ENCODE measurements around a stretch of chr6.

DNA sequence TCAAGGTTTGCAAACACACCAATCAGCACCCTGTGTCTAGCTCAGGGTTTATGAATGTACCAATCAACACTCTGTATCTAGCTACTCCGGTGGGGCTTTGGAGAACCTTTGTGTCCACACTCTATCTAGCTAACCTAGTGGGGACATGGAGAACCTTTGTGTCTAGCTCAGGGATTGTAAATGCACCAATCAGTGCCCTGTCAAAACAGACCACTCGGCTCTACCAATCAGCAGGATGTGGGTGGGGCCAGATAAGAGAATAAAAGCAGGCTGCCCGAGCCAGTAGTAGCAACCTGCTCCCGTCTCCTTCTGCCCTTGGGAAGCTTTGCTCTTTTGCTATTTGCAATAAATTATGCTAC, 5.8 kb upstream of the SMIM13 start:
- RAMPAGE, long total RNA, result no peak
- RRBS, 2 experiments, result no CpG with 5 or more reads among the region's 4 CpGs
CAGE:
- cytosol, long polyA minus RNA, result no peak
- cytosol, long polyA plus RNA, result no peak
- long polyA plus RNA, result no peak
- nucleolus, long total RNA, result no peak
- nucleus, long polyA plus RNA, result no peak
- nucleus, long total RNA, result no peak

- RAMPAGE, long total RNA, result no peak
- RRBS, 2 experiments, result no CpG with 5 or more reads among the region's 7 CpGs
CAGE:
- cytosol, long polyA minus RNA, result no peak
- cytosol, long polyA plus RNA, result no peak
- long polyA plus RNA, result no peak
- nucleolus, long total RNA, result no peak
- nucleus, long polyA plus RNA, result no peak
- nucleus, long total RNA, result no peak
Observed at GRCh38 chr6:11143808-11144199, 32.3 kb upstream of the ERVFRD-1 start.

DNA sequence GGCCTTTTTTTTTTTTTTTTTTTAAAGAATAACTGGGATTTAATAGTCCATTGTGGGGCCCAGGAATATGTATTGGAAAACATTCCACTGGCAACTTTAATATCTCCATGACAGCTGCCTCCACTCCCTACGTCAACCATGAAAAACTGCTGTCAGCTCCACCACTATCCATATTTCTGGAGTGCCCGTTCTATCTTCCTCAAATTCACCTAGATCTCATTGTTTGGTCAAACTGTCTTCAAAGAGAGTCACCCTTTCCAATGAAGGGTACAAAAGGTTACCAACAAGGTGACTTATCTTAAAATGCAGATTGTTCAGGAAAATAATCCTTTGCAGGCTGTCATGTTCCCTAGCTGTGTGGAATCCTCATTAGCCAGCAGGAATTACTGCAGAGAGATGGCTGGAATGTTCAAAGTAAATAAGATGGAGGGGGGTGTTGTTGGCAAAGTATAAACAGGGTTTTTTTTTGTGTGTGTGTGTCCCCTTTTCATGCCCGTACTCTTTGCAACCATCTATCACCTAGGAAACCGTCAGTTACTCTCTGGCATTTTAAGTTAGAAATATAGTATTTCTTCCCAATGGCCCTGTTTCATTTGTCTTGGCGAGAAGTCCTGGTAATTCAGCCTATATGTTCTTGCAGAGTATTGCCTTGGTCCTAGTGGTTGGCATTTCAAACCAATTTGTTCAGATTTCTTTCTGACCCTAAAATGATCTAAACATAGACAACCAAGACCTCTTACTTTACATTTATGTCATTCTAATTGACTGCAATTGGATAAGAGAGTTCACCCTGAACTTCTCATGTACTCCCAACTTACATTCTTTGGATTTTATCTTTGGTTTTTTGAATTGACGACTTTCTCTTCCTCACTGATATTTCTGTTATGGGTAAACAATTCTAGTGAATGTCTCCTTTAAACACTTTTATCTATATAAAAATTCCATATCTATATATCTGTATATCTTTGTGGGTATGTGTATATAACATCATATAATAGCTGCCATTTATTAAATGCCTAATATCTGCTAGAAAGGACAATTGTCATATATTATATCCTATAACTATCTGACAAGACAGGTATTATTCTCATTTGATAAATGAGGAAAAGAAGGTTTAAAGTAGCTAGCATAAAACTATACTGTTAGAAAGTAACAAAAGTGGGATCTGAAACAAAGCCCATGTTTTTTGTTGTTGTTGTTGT, 6.3 kb downstream of the NEDD9 start:
- RAMPAGE, long total RNA, result no peak
- RRBS, 2 experiments, result no CpG with 5 or more reads among the region's 6 CpGs
CAGE:
- cytosol, long polyA minus RNA, result no peak
- cytosol, long polyA plus RNA, result no peak
- long polyA plus RNA, result no peak
- nucleolus, long total RNA, result no peak
- nucleus, long polyA plus RNA, result no peak
- nucleus, long total RNA, result no peak

DNA sequence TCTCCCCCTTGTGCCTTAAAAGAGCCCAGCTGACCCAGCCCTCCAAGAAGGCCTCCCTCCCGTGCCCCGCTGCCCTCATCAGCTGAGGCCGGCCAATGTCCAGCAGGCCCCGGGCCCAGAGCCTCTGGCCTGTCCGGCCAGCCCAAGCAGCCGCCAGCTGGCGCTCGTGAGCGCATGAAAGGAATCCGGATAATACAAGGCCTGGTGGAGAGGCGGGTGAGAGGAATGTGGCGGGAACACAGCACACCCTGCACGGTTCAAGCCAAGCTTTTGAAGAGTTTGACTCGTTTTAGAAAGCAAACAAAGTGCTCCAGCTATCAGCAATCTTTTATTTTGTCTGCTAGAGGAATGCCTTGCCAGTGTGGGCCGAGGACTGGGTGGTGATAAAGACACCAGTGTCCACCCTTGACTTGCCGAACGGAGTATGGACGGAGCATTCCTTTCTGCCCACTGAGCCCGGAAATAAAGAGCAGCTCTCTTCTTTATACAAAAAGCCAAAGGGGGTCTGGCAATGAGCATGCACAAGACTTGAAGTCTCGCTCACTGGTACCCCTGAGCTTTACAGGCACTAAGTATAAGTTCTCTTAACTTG, 9.3 kb upstream of the NEDD9 start:
- RAMPAGE, long total RNA, result no peak
- RRBS, 2 experiments, result 95 to 96% methylated on average over 6 of the region's 20 CpGs
CAGE:
- cytosol, long polyA minus RNA, result no peak
- cytosol, long polyA plus RNA, result no peak
- long polyA plus RNA, result no peak
- nucleolus, long total RNA, result no peak
- nucleus, long polyA plus RNA, result no peak
- nucleus, long total RNA, result no peak

GRCh38 chr6:11263118-11263843, 30.8 kb upstream of the NEDD9 start:
- RAMPAGE, long total RNA, result no peak
- RRBS, 2 experiments, result no CpG with 5 or more reads among the region's 7 CpGs
CAGE:
- cytosol, long polyA minus RNA, result no peak
- cytosol, long polyA plus RNA, result no peak
- long polyA plus RNA, result no peak
- nucleolus, long total RNA, result no peak
- nucleus, long polyA plus RNA, result no peak
- nucleus, long total RNA, result no peak

DNA sequence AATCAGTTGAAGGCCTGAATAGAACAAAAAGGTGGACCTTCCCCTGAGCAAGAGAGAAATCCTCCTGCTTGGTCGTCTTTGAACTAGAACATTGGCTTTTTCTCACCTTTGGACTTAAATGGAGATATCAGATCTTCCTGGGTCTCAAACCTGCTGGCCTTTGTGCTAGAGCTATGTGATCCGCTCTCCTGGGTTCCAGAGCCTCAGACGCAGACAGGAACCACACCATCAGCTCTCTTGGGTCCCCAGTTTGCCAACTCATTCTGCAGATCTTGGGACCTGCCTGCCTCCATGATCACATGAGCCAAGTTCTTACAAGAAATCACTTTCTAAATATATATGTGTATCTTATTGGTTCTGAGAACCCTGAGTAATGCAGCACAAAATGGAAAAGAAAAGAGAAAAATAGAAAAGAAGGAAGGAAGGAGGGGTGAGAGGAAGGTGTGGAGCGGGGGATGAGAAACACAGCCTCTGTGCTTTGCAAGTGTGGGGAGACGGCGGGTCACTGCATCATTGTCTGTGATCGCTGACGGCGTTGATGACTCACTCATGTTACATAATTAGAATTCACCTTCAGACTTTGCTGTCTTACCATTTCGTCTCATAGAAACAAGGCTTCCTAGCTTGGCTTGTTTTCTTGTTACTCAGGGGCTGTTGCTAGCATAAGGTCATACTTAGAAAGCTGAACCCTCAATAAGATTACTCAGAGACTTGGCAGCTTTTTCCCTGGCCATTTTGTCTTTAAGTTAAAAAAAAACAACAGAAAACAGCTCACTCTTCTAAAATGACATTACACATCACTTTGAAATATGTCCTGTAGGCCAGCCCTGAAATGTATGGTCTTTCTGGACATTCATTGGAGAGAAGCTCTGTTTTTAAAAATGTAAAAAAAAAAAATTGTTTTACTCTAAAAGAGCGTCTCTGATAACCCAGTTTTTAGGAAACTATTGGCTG, 85.7 kb upstream of the NEDD9 start:
- RAMPAGE, long total RNA, result no peak
- RRBS, 2 experiments, result no CpG with 5 or more reads among the region's 11 CpGs
CAGE:
- cytosol, long polyA minus RNA, result no peak
- cytosol, long polyA plus RNA, result no peak
- long polyA plus RNA, result no peak
- nucleolus, long total RNA, result no peak
- nucleus, long polyA plus RNA, result no peak
- nucleus, long total RNA, result no peak

- RAMPAGE, long total RNA, result no peak
- RRBS, 2 experiments, result no CpG with 5 or more reads among the region's 11 CpGs
CAGE:
- cytosol, long polyA minus RNA, result no peak
- cytosol, long polyA plus RNA, result no peak
- long polyA plus RNA, result no peak
- nucleolus, long total RNA, result no peak
- nucleus, long polyA plus RNA, result no peak
- nucleus, long total RNA, result no peak
Observed at GRCh38 chr6:11324130-11324797, 91.8 kb upstream of the NEDD9 start.

DNA sequence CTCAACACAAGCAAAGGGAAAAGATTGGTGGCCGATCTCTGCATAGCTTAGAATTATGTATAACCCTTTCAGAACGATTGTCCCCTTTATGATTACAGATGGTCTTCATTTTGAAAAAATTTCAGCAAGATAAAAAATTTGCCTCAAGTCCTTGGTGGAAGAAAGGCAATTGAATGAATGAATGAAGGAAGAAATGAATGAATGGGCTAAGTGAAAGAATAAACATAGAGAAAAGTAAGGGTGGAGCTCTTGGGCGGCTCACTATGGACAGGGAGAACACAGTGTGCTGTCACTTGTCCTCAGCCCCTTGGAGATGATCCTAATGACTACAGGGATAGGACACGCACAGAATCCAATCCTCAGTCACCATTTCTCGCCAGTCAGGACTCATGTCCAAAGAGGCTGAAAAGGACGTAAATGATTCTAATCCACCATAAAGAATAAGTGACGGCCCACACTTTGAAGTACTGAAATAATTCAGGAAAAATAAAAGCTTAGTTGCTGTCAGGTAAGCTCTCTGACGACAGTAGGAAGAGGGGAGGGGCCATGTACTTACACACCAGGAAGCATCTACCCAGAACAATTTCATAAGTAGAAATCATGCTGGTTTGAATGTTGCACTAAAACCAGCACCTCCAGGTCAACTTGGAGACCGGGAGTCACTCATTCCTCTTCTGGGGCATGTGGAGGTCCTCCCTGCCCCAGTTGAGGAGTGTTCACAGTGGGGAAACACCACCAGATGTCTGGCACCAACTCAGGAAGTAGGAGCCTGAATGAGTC, 149.0 kb upstream of the NEDD9 start:
- RAMPAGE, long total RNA, result no peak
- RRBS, 2 experiments, result no CpG with 5 or more reads among the region's 9 CpGs
CAGE:
- cytosol, long polyA minus RNA, result no peak
- cytosol, long polyA plus RNA, result no peak
- long polyA plus RNA, result no peak
- nucleolus, long total RNA, result no peak
- nucleus, long polyA plus RNA, result no peak
- nucleus, long total RNA, result no peak

DNA sequence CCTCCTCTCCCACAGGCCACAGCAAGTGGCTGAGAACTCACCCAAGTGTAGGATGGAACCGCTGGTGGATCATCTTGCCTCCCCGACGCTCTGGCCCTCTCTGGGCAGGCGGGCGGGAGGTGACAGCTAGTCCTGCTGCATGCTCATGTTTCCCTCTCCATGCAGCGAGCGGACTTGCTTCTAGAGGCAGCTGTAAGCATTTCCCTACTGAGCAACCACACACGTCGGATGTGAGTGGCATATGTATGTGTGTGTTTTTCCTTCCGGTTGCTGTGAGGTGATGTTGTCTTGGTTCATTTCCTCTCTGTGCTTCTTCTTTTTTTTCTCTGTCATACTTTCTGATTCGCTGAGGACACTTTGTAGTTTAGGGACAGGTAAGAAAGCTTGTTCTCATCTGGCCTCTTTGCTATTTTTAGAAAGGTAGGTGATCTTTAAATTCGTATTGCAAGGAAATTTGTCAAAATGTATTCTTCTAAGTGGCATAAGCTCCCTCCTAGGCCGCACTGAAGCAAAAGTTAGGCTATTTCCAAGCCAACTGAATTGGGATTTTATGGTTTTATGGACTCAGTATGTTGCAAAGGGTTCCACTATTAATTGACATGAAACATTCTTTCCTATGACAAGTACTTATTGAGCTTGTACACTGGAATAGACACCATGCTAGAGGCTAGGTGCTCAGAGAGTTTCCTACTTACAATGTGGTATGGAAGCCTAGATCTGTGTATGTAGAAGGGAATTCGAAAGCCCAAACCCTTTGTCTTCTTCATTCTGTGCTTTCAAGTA, 149.8 kb upstream of the NEDD9 start:
- RAMPAGE, long total RNA, result start-site peak on the minus strand centred at position 212 of the sequence, 15 bp wide, 130 and 108 reads in 2 replicates
- RRBS, 2 experiments, result no CpG with 5 or more reads among the region's 14 CpGs
CAGE:
- cytosol, long polyA minus RNA, result start-site peak on the minus strand centred at position 74 of the sequence, 50 bp wide, 44 reads
- cytosol, long polyA plus RNA, result start-site peak on the minus strand centred at position 191 of the sequence, 65 bp wide, 352 and 782 reads in 2 replicates
- long polyA plus RNA, result start-site peak on the plus strand centred at position 35 of the sequence, 31 bp wide, 5 and 6 reads in 2 replicates; start-site peak on the minus strand centred at position 221 of the sequence, 78 bp wide, 666 and 1,223 reads in 2 replicates
- nucleolus, long total RNA, result start-site peak on the plus strand centred at position 48 of the sequence, 33 bp wide, 13 reads; start-site peak on the minus strand centred at position 214 of the sequence, 20 bp wide, 642 reads
- nucleus, long polyA plus RNA, result start-site peak on the minus strand centred at position 212 of the sequence, 84 bp wide, 903 and 1,119 reads in 2 replicates
- nucleus, long total RNA, result no peak

DNA sequence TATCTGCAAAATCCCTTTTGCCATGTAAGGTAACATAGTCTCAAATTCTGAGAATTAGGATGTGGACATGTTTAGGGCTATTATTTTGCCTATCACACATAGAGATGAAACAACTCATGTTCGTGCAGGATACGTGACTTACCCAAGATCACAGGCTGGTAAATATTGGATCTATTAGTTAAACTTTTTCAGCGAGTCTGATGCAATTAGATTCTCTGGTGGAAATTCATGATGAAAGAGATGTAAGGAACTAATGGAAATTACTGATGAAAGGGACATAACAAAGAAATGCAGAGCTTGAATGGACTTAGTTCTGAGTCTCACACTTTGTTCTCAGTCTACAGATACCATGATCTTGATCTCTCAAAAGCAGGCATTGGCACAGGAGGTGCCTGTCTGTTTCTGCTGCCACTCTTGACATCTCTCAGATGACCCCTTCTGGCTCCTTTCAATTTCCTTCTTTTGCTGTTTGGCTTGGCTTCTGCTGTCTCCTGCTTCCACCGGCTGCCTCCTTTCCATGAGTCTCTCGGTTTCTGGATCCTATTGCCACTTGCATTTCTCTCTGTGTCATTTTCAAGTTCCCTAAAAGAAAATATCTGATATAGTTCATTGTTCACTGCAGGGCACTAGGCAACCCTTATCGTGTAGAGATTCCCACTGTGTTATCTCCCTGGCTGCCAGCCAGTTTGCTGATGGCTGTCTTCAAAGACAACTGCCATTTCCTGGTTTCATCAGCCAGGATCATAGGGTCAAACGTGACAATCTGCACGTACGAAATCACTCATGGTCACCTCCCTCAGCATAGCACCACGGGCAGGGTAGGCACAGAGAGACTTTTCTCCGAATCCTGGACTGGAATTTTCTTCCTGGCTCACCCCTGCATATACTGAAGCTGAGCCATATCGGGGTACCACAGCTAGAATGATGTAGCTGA, 144.8 kb upstream of the TMEM170B start:
- RAMPAGE, long total RNA, result no peak
- RRBS, 2 experiments, result no CpG with 5 or more reads among the region's 12 CpGs
CAGE:
- cytosol, long polyA minus RNA, result no peak
- cytosol, long polyA plus RNA, result no peak
- long polyA plus RNA, result no peak
- nucleolus, long total RNA, result no peak
- nucleus, long polyA plus RNA, result no peak
- nucleus, long total RNA, result no peak

- RAMPAGE, long total RNA, result no peak
- RRBS, 2 experiments, result no CpG with 5 or more reads among the region's 1 CpG
CAGE:
- cytosol, long polyA minus RNA, result no peak
- cytosol, long polyA plus RNA, result no peak
- long polyA plus RNA, result no peak
- nucleolus, long total RNA, result no peak
- nucleus, long polyA plus RNA, result no peak
- nucleus, long total RNA, result no peak
Observed at GRCh38 chr6:11414572-11415094, 122.9 kb upstream of the TMEM170B start.

GRCh38 chr6:11428629-11429577, 108.6 kb upstream of the TMEM170B start:
- RAMPAGE, long total RNA, result no peak
- RRBS, 2 experiments, result no CpG with 5 or more reads among the region's 6 CpGs
CAGE:
- cytosol, long polyA minus RNA, result no peak
- cytosol, long polyA plus RNA, result no peak
- long polyA plus RNA, result no peak
- nucleolus, long total RNA, result no peak
- nucleus, long polyA plus RNA, result no peak
- nucleus, long total RNA, result no peak

DNA sequence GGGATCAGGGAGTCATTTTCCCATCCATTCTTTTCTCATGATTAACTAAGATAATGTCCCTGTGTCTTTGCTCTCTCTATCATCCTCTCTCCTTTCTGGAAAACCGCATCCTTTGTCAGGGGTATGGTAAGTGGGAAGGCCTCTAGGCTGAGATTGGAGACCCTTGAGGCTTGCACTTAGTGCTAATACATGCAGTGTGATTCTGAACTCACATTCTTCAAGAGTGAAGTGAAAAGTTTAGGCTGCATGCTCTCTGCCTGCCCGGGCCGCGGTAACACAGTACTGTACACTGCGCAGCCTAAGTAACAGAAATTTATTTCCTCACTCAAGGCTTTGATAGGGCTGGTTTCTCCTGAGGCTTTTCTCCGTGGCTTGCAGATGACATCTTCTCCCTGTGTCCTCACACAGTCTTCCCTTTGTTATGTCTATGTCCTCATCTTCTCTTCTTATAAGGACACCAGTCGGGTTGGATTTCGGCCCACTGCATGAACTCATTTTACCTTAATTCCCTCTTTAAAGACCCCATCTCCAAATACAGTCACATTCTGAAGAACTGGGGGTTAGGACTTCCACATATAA, 51.1 kb upstream of the TMEM170B start:
- RAMPAGE, long total RNA, result no peak
- RRBS, 2 experiments, result no CpG with 5 or more reads among the region's 8 CpGs
CAGE:
- cytosol, long polyA minus RNA, result no peak
- cytosol, long polyA plus RNA, result no peak
- long polyA plus RNA, result no peak
- nucleolus, long total RNA, result no peak
- nucleus, long polyA plus RNA, result no peak
- nucleus, long total RNA, result no peak

- RAMPAGE, long total RNA, result start-site peak on the plus strand at chr6:11723285-11723365, 11 and 15 reads in 2 replicates
- RRBS, 2 experiments, result no CpG with 5 or more reads among the region's 9 CpGs
CAGE:
- cytosol, long polyA minus RNA, result no peak
- cytosol, long polyA plus RNA, result no peak
- long polyA plus RNA, result no peak
- nucleolus, long total RNA, result no peak
- nucleus, long polyA plus RNA, result no peak
- nucleus, long total RNA, result no peak
Observed at GRCh38 chr6:11723122-11723716, 55.4 kb downstream of the ADTRP start.

GRCh38 chr6:11770048-11771440, 8.1 kb downstream of the ADTRP start:
- RAMPAGE, long total RNA, result no peak
- RRBS, 2 experiments, result 96% methylated on average over 2 of the region's 33 CpGs; no CpG with 5 or more reads in 1 of the 2 experiments
CAGE:
- cytosol, long polyA minus RNA, result no peak
- cytosol, long polyA plus RNA, result no peak
- long polyA plus RNA, result no peak
- nucleolus, long total RNA, result no peak
- nucleus, long polyA plus RNA, result no peak
- nucleus, long total RNA, result no peak

- RAMPAGE, long total RNA, result no peak
- RRBS, 2 experiments, result no CpG with 5 or more reads among the region's 2 CpGs
CAGE:
- cytosol, long polyA minus RNA, result no peak
- cytosol, long polyA plus RNA, result no peak
- long polyA plus RNA, result no peak
- nucleolus, long total RNA, result no peak
- nucleus, long polyA plus RNA, result no peak
- nucleus, long total RNA, result no peak
Observed at GRCh38 chr6:11774243-11774599, 4.4 kb downstream of the ADTRP start.

GRCh38 chr6:11851535-11851807, 72.9 kb upstream of the ADTRP start:
- RAMPAGE, long total RNA, result no peak
- RRBS, 2 experiments, result no CpG with 5 or more reads among the region's 5 CpGs
CAGE:
- cytosol, long polyA minus RNA, result no peak
- cytosol, long polyA plus RNA, result no peak
- long polyA plus RNA, result no peak
- nucleolus, long total RNA, result no peak
- nucleus, long polyA plus RNA, result no peak
- nucleus, long total RNA, result no peak

DNA sequence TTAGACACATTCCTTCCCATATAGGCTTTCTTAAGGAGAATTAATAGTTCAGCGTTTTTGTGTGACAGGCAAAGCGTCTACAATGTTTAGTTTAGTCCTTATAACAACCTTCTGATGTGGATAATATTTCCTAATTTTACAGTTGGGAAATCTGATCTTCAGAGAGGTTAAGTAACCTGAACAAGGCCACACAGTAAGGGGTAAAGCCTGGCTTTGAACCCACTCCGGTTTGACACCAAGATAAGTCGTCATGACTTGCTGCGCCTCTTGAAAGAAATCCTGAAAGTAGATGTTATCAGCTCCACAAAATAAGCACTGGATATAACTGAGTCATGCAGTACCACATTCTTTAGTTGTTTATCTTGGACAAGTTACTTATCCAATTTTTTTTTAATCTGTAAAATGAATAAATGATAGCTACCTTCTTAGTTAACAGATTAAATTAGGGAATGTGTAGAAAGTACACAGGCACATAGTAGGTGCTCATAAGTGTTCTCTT, 1.9 kb downstream of the HIVEP1 start:
- RAMPAGE, long total RNA, result no peak
- RRBS, 2 experiments, result no CpG with 5 or more reads among the region's 5 CpGs
CAGE:
- cytosol, long polyA minus RNA, result no peak
- cytosol, long polyA plus RNA, result no peak
- long polyA plus RNA, result no peak
- nucleolus, long total RNA, result no peak
- nucleus, long polyA plus RNA, result no peak
- nucleus, long total RNA, result no peak

GRCh38 chr6:12328618-12329092, 38.5 kb downstream of the EDN1 start:
- RAMPAGE, long total RNA, result no peak
- RRBS, 2 experiments, result no CpG with 5 or more reads among the region's 3 CpGs
CAGE:
- cytosol, long polyA minus RNA, result no peak
- cytosol, long polyA plus RNA, result no peak
- long polyA plus RNA, result no peak
- nucleolus, long total RNA, result no peak
- nucleus, long polyA plus RNA, result no peak
- nucleus, long total RNA, result no peak

- RAMPAGE, long total RNA, result no peak
- RRBS, 2 experiments, result no CpG with 5 or more reads among the region's 10 CpGs
CAGE:
- cytosol, long polyA minus RNA, result no peak
- cytosol, long polyA plus RNA, result no peak
- long polyA plus RNA, result no peak
- nucleolus, long total RNA, result no peak
- nucleus, long polyA plus RNA, result no peak
- nucleus, long total RNA, result no peak
Observed at GRCh38 chr6:12485286-12485961, 195.3 kb downstream of the EDN1 start.

Data from GM12878 (cell line).